Ovary (tissue), 7 donors: ENCODE measurements around a stretch of chr1.

DNA sequence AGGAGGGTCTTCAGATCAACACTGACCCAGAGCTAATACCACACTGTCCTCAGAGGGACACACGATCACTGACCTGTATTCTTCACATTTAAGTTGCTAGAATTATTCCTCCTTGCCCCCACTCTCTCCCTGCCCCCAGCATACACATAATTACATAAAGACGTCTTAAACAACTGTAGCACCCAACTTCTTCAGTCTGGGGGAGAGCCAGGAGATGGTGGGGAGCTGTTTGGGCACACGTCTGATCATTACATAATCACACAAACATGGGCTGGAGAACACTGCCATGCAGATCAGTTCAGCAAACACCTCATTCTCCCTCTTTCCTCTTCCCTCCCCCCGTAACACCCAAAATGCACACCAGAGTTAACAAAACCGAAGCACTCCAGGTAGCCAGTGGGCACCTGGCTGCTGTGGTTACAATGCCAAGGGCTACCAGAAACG lies 1.7 kb downstream of the HIVEP3 start:
- PRO-cap, 7 experiments, result no peak in any of the 7 experiments
- RAMPAGE, long total RNA, 2 experiments, result no peak in any of the 2 experiments

GRCh38 chr1:42162061-42163044 lies 2.2 kb downstream of the GUCA2A start:
- PRO-cap, 7 experiments, result no peak in any of the 7 experiments
- RAMPAGE, long total RNA, 2 experiments, result no peak in any of the 2 experiments

- PRO-cap, 7 experiments, result no peak in any of the 7 experiments
- RAMPAGE, long total RNA, 2 experiments, result no peak in any of the 2 experiments
These were observed 12.3 kb upstream of the GUCA2A start for GRCh38 chr1:42176447-42177552.

GRCh38 chr1:42681611-42682261 lies 482 bp upstream of the YBX1 start:
- PRO-cap, 7 experiments, result peak in 7 of 7 experiments; most common minus-strand start chr1:42682156 (in 4)
- RAMPAGE, long total RNA, 2 experiments, result start-site peak on the minus strand in 2 of 2 experiments, at chr1:42682134-42682177 at its widest, 8 to 10 reads per replicate

- PRO-cap, 7 experiments, result no peak in any of the 7 experiments
- RAMPAGE, long total RNA, 2 experiments, result start-site peak on the plus strand in 1 of 2 experiments, at chr1:42696268-42696280 at its widest, 20 reads per replicate
These were observed 13.5 kb downstream of the YBX1 start for GRCh38 chr1:42695338-42696438.

DNA sequence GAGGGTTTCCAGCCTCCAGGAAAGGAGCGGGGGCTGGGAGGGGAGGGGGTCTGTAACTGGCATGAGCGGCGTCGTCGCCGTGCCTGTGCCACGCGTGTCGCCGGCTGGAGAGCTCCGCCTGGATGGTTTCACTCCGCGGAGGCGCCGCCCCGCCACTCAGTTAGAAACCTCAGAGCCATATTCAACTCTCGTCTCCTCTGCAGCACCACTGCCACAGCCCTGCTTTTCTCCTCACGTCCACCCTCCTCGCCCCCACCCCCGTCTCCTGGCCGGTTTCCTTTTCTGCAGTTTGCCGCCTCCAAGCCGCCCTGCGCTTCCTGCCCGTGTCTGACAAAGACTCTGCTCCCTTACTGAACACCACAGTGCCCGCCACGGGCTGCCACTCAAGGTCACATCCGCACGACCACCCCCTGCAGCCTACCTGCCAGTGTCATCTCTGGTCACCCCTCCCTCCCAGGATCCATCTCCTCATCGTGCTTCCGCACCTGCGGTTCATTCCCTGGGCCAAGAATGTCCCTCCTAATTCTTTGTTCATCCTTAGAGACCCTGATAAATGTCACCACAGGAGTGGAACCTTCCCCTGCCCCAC lies 563 bp downstream of the TMEM269 start:
- PRO-cap, 7 experiments, result peak in 1 of 7 experiments; most common minus-strand start position 264 of the sequence (in 1)
- RAMPAGE, long total RNA, 2 experiments, result no peak in any of the 2 experiments

DNA sequence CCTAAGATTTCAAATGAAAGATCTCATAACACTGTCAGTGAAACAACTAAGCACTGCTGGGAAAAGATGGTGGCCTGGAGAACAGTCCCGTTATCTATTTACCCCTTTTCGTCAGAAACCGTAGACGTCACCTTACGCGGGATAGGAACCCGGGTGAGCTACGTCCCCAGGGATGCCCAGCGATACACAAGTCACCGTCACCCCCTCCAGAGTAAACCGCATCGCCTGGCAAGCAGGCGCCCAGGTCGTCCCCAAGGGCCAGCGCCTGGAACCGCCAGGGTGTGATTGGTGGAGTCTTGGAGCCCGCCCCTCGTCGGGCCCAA lies 34.7 kb downstream of the SLC2A1 start:
- PRO-cap, 7 experiments, result peak in 7 of 7 experiments; most common minus-strand start position 253 of the sequence (in 4)
- RAMPAGE, long total RNA, 2 experiments, result no peak in any of the 2 experiments

DNA sequence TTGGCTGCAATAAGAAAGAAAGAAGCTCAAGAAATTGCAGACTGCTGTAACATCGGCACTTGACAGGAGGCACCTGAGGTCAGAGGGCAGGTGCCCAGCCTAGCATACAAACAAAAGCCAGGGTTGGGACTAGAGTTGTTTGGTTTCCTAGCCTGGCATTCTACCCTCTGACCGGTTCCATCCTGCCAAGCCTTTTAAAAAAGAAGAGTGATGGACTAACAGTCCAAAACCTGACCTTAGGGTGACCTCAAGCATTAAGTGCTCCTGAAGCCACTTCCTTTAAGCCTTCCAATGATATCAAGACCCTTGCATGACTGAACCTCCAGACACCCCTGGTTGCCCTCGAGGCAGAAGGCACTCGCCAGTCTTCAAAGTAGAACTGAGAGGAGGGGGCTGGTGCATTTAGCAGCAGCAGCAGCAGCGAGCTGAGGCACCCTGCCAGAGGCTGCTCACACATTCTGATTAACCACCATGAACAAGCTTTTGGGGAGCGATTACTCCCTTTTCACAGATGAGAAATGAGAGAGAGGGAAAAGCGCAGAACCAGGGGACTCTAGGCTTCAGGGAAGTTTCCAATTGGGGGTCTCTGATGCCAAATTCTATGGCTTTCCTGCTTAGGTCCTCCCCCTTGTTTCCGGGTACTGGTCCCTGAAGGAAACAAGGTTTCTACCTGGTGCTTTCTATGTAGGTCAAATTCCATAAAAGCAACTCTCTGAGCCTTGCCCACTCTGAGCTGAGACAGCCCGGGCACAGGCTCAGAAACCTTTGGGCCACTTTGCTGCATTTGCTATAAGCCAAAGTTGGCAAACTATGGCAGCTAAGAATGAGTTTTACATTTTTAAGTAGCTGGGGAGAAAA lies 9.2 kb downstream of the SLC2A1 start:
- PRO-cap, 7 experiments, result no peak in any of the 7 experiments
- RAMPAGE, long total RNA, 2 experiments, result no peak in any of the 2 experiments

DNA sequence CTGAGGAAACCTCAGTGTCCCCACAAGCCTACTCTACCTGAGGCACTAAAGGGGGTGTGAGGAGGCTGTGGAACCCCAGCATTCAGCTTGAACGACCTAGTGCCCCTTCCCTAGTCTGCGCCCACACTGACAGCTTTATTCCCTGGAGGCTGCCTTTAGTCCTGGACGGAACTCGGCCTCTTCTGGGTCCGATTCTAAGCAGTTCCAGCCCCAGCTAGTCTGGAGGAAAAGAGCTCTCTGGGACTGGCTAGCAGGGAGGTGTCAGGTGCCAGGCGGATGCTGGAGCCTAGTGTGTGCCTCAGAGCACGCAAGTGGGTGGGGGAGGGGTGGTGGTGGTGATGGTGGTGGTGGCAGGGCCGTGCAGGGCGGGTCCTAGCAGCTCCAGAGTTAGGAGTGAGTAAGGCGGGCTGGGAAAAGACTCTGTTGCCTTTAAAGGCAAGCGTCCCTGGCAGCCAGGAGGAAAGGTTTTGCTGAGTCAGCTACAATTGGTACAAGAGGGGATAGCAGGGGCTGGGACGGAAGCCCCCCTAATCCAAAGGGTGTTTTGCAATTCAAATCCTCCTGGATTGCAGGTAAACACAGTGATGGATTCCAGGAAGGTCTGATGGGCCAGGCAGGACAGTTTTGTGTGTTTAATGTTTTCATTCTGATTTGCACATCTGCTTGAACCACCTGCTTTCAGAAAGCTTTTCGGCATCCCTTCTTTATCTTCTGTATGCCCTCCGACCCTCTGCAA lies 4.0 kb upstream of the SLC2A1 start:
- PRO-cap, 7 experiments, result no peak in any of the 7 experiments
- RAMPAGE, long total RNA, 2 experiments, result no peak in any of the 2 experiments

DNA sequence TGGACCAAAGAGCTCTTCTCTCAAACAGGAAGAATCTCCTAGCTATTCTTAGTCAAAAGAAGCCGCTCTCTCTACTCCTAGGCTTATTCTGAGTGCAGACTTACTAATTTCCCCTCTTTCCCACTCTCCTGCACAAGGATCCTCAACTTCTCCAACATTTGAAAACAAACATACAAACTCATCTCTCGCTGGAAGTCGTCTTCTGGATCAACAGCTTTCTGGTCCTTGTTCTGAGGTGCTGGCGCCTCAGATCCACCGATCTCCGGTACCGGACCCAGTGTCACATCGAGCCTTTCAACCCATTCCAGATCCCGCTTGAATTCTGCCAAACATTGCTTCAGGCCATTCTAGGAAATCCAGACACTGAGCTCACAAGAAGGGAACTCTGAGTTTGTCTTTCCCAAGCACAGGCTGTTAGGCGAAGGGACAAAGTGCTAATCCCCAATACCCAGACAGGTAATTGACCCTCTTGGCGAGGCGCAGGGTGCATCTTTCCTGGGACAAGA lies 732 bp downstream of the EBNA1BP2 start:
- PRO-cap, 7 experiments, result no peak in any of the 7 experiments
- RAMPAGE, long total RNA, 2 experiments, result no peak in any of the 2 experiments

DNA sequence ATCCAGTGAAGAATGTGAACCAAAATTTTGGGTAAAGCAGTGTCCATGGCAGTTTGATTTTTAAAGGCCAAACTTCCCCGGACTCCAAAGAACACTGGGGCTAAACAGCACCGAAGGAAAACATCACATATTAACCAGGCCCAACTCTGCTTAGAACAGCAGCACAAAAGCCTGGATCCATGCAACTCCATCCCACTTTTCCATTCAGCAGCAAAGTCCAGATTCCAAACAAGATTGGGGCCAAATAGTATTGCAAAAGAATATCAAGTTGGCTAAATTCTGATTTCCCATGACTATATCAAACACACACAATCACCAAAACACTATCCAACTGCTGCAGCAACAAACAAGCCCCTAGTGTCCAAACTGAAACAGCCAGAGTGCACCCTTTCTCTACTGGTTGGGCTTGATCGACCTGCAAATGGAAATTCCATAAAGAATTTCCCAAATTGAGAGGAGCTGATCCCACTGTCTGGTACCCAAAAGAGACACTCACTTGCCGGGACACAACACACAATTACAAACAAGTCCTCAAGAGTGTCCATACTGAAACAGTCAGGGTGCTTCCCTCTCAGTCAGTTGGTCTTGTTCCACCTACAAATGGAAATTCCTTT lies 19.4 kb upstream of the TMEM125 start:
- PRO-cap, 7 experiments, result no peak in any of the 7 experiments
- RAMPAGE, long total RNA, 2 experiments, result no peak in any of the 2 experiments

DNA sequence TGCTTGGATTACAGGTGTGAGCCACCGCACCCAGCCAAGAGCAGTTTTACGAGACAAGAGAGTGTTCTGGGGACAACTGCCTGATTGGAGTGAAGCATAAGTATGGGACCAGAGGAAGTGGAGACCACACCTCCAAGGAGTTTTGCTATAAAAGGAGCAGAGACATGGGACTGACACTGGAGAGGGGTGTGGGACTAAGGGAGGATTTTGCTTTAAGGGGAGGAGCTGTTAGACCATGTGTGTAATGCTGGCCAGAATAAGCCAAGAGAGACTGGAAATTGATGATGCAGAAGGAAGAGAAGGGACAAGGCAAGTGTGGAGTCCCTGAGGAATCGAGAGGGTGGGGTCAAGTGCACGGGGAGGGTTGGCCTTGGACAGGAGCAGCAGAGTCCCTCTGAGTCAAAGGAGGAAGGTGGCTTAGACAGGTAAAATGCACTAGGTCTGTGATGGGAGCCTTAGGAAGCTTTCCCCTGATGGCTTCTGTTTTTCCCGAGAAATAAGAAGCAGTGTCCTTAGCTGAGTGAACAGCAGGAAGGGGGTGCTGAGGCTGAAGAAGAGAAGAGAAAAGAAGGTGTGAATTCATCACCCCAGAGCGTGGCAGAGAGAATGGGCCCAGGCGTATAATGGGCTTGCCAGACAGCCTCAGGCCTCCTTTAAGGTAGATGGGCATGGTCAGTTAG lies 5.0 kb upstream of the C1orf210 start:
- PRO-cap, 7 experiments, result no peak in any of the 7 experiments
- RAMPAGE, long total RNA, 2 experiments, result no peak in any of the 2 experiments

DNA sequence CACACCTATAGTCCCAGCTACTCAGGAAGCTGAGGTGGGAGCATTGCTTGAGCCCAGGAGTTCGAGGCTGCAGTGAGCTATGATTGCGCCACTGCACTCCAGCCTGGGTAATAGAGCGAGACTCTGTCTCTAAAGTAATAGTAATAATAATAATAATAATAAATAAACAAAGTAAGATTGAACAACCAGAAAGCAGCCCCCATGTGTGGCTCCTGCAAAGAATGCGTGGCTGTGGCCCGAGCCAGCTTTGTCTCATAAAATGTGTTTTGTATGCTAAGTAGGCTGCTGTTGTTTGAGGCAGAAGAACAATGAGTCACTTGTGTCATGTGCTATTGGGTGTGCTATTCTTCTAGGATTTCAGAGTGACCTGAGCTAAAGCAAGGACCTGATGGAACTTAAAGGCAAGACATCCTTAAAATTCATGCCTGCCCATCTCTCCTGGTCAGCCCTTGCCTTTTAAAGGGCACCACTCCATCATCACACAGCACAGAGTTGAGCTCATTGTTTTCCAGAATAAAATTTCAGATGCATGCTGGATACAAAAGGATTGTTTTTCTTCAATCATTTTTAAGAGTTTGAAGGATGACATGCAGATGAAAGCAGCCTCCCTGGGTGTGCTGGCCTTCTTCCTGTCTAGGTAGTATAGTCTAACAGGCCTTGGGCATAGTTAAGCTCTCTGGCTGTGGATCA lies 6.4 kb upstream of the TIE1 start:
- PRO-cap, 7 experiments, result no peak in any of the 7 experiments
- RAMPAGE, long total RNA, 2 experiments, result no peak in any of the 2 experiments

- PRO-cap, 7 experiments, result no peak in any of the 7 experiments
- RAMPAGE, long total RNA, 2 experiments, result no peak in any of the 2 experiments
These were observed 2.3 kb downstream of the MED8 start for GRCh38 chr1:43387265-43387716.

- PRO-cap, 7 experiments, result no peak in any of the 7 experiments
- RAMPAGE, long total RNA, 2 experiments, result no peak in any of the 2 experiments
These were observed 2.5 kb downstream of the HYI start for GRCh38 chr1:43450986-43451823.

- PRO-cap, 7 experiments, result no peak in any of the 7 experiments
- RAMPAGE, long total RNA, 2 experiments, result no peak in any of the 2 experiments
These were observed 18.5 kb upstream of the PTPRF start for GRCh38 chr1:43512152-43512550.

- PRO-cap, 7 experiments, result no peak in any of the 7 experiments
- RAMPAGE, long total RNA, 2 experiments, result no peak in any of the 2 experiments
These were observed 53.6 kb upstream of the KDM4A start for GRCh38 chr1:43596173-43597008.

DNA sequence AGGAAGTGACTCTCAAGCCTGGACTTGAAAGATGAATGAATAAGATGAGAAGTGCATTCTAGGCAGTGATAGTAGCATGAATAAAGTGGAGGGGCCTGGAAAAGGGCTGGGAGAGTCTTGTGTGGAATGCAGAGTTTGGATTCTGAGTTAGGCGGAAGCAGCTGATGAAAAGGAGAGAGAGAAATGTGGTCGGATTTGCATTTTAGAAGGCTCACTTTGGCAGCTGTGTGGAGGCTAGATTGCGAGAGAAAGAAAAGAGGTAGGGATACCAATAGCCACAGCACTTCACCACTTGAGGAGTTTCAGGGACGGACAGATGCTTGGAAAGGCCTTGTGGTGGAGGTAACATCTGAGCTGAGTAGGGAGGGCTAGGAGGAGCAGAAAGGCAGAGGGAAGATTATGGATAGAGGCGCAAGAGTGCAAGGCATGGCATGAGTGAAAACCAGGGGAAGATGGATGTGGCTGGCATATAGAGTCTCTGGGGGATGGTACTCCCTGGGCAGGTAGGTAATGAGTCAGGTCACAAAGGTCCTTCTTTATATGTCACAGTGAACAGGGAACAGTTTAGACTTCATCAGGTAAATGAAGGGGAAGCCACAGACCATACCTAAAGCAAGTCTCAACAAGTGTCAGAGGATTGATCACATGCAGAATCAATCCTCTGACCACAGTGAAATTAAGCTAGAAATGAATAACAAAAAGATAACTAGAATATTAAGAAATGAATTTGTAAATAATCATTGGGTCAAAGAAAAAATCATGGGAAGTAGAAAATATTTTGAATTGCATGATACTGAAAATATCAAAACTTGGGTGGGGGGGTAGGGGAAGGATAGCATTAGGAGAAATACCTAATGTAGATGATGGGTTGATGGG lies 59.8 kb downstream of the ST3GAL3 start:
- PRO-cap, 7 experiments, result no peak in any of the 7 experiments
- RAMPAGE, long total RNA, 2 experiments, result no peak in any of the 2 experiments

DNA sequence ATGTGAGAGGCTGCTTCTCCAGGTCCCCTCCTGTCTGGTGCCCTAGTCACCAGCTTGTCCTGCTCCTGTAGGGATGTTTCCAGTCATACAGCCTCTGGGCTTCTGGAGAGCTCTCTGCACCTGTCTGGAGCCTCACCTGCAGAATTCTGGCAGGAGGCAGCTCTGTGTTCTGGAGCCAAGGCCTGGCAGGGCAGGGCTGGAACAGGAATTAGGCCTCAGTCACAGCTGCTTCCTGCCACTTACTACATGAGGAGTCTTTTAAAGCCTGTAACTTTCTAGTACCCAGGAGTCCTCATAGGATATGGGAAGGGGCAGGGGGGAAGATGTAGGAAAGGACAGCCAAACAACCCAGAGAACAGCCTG lies 31.5 kb upstream of the ARTN start:
- PRO-cap, 7 experiments, result no peak in any of the 7 experiments
- RAMPAGE, long total RNA, 2 experiments, result no peak in any of the 2 experiments

DNA sequence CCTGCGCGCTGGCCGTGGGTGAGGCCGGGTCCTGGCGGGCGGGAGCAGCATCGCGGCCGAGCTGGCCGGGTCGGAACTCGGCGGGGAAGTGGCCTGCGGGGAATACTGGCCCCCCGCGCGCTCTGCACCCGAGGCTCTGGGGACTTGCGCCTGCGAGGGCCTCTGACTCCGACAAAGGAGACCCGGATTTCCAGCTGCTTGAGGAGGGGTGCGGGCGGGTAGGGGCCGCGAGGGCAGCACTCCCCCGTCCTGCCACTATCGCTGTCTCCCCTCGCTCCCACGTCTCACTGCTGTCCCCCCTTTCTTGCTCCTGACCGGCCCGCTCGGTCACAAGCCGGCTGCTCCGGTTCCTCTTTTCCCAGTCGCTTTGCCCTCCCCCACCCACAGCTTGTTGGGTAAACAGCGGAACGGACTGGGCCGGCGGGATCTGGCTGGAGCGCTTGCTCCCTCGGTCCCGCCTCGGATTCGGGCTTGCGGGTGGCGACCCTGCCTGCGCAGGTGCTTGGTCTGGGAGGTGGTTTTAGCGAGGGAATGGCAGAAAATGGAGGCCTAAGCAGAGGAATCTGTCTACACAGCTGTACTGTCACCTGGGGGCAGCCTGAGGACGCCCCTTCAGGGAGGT lies 441 bp downstream of the ATP6V0B start:
- PRO-cap, 7 experiments, result peak in 7 of 7 experiments; most common plus-strand start position 423 of the sequence (in 2); most common minus-strand start position 369 of the sequence (in 7)
- RAMPAGE, long total RNA, 2 experiments, result no peak in any of the 2 experiments